Parietal lobe (tissue), 2 donors: ENCODE measurements around a stretch of chr2.

GRCh38 chr2:43051082-43051374 is 175.4 kb downstream of the ZFP36L2 start:
- RAMPAGE, long total RNA = no peak

DNA sequence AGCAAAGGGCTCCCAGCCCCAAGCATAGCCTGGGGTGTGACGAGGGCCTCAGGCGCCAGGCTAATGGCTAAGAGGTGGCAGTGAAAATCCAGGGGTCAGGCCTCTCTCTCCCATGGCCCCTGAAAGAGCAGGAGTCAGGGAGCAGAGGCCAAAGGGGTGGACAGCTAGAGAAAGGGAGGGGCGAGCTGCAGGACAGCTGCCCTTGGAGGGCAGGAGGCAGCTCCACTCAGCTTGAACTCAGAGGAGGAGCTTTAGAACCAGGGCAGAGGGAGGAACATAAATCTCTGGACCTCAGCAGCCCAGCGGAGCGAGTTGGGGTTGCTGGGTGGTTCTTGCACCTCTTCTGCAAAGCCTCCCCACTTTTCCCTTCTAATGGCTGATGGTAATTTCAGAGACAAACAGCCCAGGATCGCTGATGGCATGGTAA is 155.2 kb downstream of the ZFP36L2 start:
- RAMPAGE, long total RNA = no peak

DNA sequence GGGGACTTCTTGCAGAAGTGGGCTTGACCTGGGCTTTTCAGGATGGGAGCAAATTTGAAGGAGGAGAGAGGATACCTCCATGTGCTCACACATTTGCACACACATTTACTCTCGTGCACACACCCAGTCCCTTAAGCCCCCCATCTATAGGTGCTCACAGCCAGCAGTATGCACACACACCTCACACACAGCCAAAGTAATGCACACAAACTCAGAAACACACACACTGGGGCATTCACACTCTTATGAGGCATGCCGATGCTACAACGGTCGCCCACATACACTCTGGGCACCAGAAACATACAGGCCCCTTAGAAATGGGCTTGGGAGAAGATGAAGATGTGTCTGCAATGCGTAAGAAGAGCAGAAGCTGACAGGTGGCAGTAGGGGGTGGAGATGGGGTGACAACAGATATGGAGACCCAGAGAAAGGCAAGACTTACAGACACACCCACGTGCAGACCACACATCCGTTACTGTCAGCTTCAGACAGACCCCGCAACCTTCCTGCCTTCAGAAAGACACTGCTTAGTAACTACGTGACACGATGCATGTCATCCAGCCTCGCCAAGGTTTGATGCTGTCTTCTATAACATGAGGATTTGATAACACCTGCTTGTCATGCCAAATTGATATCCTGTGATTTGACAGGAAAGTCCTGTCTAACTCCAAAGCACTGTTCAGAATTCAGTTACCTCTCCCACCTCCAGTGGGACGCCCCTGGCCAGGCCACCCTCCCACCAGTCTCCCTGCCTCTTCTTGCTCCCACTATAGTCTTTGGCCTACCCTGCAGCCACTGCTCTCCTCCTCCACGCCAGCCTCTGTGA is 89.5 kb downstream of the ZFP36L2 start:
- RAMPAGE, long total RNA = no peak

DNA sequence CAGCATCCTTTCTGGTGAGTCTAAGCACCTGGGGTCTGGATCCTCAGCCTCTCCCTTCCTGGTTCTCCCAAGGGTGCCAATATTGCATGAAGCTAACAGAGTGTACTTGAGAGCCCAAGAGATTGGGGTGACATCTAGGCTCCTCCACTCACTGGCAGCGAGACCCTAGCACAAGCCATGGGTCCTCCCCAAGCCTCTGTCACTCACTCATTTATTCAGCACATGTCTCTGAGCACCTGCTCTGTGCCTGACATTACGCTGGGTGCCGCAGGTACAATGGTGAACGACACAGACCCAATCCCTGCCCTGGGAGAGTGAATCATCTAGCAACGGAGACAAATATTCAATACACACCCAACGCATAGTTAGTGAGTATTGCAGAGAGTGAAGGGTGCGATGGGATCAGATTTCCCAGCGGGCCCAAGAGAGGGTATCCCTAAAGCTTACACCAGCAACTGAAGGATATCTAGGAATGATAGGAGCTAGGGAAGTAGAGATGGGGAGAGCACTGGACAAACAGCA is 45.6 kb downstream of the ZFP36L2 start:
- RAMPAGE, long total RNA = no peak

GRCh38 chr2:43210546-43211175 is 15.7 kb downstream of the ZFP36L2 start:
- RAMPAGE, long total RNA = no peak

- RAMPAGE, long total RNA = no peak
These were observed 47.2 kb upstream of the ZFP36L2 start for GRCh38 chr2:43273472-43274070.

- RAMPAGE, long total RNA = no peak
These were observed 67.4 kb upstream of the ZFP36L2 start for GRCh38 chr2:43293712-43294334.

DNA sequence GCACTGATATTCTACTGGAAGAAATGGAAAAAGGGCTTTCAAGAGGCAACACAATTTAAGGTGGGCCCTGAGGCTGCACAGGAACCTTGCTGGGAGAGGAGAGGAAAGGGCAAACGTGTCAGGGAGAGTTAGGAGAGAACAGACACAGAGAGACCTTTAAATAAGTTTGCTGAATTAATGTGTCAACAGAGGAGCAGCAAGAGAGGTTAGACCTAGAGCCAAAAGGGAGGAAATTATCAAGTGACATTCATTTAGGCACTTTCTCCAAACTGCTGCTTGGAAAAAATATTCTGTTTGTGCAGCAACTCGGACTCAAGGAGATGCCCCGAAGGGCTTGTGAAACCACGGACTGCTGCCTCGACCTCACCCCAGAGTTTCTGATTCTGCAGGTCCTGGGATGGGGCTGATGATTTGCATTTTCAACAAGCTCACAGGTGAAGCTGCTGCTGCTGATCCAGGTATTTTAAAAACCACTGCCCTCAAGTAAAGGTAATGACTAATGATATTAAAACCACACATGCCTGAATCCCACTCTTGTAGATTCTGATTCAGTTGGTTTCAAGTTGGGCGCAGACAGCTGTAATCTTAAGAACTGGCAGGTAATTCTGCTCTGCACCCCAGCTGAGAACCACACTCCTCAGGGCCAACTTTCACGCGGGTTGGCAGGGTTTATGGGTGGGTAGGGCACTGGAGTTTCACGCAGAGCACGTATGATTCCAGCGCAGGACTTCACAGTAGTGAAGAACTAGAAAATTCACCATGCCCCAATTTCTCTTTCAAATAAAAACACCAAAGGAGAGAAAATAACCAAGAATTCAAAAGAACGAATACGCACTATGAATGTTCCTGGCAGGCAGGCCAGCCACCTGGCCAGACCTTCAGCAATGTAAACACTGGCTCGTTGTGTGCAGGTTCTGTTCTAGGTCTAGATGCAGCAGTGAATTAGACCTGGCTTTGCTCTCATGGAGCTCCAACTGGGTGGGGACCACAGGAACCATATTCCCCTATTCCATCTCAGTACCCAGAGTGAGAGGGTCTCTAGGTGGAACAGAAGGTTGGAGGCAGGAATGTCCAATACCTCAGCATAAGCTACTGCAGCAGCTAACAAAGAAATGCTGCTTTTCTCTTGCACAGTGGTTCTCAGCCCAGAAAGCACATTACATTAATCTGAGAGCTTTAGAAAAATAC is 74.5 kb upstream of the ZFP36L2 start:
- RAMPAGE, long total RNA = no peak

DNA sequence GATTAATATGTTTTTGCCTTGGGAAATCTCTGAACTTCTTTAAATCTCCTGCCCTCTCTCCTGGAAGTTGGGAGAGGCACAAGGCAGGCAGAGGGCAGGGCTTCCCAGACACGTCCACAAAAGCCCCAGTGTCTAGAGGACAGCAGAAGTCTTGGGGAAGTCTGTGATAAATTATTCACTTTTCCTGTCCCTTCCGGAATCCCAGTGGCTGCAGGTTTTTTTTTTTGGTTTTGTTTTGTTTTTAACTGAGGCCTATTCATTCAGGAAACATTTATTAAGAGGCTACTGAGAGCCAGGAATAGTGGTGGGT is 98.6 kb upstream of the ZFP36L2 start:
- RAMPAGE, long total RNA = no peak

- RAMPAGE, long total RNA = no peak
These were observed 144.2 kb upstream of the ZFP36L2 start for GRCh38 chr2:43370550-43371122.

- RAMPAGE, long total RNA = no peak
These were observed 150.6 kb downstream of the THADA start for GRCh38 chr2:43445197-43445745.

DNA sequence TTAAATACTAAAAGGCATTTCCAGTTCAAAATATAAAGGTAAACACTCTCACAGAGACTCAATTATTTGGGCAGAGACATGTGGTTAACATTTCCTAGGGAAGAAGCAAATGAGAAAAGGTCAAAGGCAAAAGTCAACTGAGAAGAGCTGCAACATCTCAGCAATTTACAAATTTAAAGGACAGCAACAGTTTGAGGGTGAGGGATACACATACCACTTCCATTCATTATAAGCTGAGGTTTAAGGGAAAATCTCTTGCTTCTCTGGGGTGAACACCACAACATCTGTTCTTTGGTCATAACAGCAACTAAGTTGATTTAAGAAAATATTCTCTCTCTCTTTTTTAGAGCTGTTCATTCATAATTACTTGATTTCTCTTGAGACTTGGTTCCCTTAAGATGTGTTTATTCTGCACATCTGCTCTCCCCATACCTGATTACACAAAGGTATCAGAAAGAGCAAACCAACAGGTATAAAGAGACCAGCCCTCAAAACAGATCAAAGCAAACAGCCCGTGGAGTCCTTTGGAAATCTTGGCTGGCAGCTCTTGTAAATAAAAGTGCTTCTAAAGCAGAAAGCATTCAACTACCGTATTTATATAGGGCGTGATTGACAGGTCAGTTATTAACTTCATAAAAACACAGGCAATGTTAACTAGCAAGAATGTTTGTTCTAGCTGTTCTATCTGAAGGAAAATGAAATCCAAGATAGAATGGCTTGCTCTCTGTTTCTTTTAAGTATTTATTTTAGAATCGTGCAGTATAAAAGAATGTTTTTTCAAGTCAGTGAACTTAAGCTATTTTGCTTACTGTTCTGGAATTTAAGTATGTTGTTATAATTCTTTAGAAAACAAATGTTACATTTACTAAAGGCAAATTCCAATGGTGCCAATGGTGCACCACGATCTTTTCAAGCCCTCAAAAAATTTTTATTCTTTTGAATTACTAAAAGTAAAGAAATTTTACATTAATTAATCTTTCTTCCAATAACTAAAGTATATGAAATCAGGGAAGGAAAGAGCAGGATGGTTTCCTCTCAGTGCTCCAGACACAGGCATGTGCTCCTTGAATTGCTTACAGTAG is 132.7 kb downstream of the THADA start:
- RAMPAGE, long total RNA = no peak

GRCh38 chr2:43469673-43470550 is 125.9 kb downstream of the THADA start:
- RAMPAGE, long total RNA = no peak

GRCh38 chr2:43596256-43596861 is 521 bp upstream of the THADA start:
- RAMPAGE, long total RNA = no peak

DNA sequence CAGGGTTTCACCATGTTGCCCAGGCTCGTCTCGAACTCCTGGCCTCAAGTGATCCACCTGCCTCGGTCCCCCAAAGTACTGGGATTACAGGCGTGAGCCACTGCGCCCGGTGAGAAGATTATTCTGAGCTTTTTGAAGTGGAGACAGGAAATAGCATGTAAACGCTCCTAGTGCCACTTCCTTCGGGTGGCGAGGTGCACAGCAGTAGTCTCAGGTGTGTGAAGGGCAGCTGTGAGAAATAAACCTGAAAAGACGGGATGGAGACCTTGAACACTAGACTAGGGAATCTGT is 522 bp upstream of the PLEKHH2 start:
- RAMPAGE, long total RNA = no peak

DNA sequence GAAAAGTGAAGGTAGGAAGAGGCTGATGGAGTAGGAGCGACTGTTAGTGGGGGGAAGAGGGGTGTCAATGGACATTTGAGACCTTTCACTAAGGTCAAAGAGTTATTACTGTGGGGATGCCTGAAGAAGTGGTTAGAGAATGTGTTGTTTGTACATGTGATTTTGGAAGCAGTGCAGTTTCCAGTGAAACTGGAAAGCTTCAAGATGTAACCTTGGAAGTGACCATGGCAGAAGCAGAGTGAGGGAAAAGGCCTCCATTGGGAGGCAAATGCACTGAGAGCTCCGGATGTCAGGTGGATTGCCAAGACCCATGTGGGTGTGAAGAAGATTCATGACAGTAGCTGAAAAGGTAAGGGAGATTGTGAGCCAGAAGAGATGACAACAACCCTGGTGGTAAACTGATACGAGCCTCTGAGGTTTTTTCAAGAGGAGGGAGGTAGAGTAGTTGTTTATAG is 6.2 kb downstream of the DYNC2LI1 start:
- RAMPAGE, long total RNA = no peak

DNA sequence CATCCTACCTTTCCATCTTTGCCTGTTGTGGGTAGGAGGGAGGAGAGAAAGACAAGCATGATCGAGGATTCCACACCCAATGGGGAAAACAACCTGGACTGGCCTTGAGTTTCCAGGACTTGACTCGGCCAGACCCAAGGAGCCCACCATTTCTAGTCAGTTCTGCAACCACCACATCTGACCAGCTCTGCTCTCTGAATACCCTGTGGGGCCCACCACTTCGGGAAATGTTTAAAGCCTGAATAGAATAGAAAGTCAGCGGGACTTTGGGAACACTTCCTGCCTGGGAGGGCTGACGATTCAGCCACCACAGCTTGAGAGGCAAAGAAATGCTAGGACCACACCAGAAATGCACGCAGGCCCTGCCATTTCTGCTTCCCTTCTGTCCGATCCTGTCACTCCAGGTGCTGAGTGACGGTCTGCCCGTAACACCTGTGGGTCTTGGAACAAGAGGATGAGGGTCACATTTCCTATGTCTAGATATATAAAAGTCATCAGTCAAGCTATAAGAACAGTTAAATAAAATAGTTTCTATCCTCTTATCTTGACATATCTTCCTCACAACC is 1.4 kb downstream of the ABCG8 start:
- RAMPAGE, long total RNA = no peak

DNA sequence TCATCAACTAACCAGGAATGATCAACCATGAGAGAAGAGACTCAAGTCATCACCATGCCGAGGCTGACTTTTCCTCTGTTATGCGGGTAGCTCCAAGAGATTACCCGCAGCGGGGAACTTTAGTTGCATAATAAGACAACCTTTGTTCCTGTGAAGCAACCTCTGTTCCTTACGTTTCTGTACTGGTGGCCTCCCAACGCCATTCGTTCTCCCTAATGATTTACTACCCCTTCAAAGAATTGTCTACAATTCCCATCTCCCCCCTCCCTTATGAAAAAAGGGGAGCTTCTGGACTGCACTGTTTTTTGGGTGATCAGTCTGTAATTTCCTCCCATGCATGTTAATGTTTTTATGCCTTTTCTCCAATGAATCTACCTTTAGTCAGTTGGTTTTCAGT is 66.1 kb upstream of the LRPPRC start:
- RAMPAGE, long total RNA = no peak

DNA sequence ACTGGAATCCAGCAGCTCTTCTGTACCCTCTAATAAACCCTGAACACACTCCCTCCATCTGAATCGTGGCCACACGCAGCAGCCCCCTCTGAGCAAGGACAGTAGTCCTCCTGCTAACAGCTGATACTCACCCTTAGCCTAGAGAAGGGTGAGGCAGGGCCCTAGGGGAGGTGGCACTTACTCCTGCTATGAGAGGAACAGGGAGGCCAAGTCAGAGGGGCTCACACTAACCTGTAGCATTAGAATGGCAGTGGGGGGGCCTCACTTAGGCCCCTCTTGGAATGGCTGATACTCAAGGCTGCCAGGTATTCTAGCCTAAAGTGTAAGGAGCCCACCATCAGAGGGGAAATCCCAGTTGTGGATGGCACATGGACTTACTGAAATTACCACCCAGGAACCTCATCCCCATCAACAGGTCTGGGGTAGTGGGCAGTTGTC is 185.8 kb upstream of the SIX3 start:
- RAMPAGE, long total RNA = no peak

DNA sequence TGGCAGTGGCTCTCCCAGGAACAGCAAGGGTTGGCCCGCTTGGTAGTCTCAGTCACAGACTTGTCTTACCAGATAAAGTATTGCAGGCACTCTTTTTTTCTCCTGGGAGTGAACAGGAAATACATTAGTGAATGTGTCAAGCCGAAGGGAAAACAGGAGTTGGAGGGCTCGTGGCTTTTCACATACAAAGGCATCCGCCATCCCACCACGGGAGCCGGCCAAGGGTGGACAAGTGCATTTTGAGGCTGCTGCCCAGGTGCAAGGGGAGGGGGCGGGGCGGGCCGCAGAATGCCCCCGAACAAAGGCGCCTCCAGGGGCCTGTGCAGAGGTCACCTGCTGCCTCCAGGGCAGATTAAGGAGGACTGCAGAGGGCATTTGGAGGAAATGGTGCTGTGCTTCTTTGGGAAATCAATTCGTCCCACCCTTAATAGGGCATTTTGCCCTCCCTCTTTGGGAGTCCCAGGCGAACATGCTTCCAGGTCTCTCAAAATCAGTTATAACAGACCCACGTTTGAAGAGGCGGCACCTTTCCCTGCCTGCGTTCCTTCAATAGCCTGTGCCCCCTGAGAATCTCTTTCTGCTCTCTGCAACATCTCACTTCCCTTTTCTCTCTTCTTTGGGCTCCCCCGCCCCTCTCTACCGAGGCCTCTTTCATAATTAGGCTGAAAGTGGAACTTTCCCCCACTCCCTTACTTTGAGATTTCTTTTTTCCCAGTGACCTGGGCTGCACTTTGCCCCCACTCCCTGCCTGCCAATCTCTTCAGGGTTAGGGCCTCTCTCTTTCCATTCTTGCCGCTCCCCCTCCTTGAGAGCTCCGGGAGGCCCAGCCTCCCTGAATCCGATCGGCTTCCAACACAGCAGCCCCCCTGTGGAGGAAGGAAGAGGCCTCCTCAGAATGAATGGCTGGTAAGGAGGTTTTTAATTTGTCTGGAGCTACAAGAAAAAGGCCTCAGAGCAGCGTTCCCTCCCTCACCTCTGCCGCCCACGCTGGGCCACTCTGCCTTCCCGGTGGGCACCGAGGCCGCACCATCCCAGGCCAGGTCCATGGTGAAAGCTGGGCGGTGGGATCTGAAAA is 162.9 kb upstream of the SIX3 start:
- RAMPAGE, long total RNA = no peak